NCI-H460 (cell line): ENCODE results near the genes KLRC3, KLRC1 and TAS2R9.

GRCh38 chr12:9122096-9122641 is 6.5 kb upstream of the A2M start:
RAMPAGE:
- cytosol, long total RNA = no peak
- long total RNA = no peak
- nucleus, long total RNA = no peak

RAMPAGE:
- cytosol, long total RNA = no peak
- long total RNA = no peak
- nucleus, long total RNA = no peak
Observed at GRCh38 chr12:9124059-9125185, 8.7 kb upstream of the A2M start.

GRCh38 chr12:9207869-9208086 is 417 bp downstream of the PZP start:
RAMPAGE:
- cytosol, long total RNA = no peak
- long total RNA = no peak
- nucleus, long total RNA = no peak

DNA sequence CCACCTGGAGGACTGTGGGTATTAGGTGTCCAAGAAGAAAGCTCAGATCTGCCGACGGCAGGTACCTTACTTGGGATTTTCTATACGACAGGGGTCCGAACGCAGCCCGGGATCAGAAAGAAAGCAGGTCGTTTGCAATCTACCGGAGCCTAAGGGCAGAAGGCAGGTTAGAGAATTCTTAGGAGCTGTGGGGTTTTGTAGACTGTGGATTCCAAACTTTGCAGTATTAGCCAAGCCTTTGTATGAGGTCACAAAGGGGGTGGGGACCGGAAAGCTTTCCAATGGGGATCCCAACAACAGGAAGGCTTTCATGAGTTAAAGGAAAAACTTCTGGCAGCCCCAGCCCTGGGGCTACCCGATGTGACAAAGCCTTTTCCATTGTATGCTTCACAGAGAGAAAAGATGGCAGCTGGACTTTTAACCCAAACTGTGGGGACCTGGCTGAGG is 199.1 kb upstream of the PZP start:
RAMPAGE:
- cytosol, long total RNA = no peak
- long total RNA = no peak
- nucleus, long total RNA = no peak

DNA sequence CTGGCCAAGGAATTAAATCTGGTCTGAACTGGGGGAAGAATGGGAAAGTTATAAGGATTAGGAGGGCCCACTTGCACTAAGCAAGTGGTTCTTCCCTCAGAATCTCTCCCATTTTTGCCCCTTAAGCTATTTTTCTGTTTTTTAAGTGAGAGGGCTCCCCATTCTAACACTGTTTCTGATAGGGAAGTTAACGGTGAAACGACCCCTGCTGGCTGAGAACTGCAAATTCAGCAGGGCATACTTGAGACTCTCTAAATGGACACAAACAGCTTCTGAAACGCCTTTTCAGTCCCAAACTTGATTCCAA is 38.6 kb downstream of the CLEC2D start:
RAMPAGE:
- cytosol, long total RNA = no peak
- long total RNA = no peak
- nucleus, long total RNA = no peak

RAMPAGE:
- cytosol, long total RNA = no peak
- long total RNA = no peak
- nucleus, long total RNA = no peak
Observed at GRCh38 chr12:9729954-9730350, 30.7 kb downstream of the CD69 start.

DNA sequence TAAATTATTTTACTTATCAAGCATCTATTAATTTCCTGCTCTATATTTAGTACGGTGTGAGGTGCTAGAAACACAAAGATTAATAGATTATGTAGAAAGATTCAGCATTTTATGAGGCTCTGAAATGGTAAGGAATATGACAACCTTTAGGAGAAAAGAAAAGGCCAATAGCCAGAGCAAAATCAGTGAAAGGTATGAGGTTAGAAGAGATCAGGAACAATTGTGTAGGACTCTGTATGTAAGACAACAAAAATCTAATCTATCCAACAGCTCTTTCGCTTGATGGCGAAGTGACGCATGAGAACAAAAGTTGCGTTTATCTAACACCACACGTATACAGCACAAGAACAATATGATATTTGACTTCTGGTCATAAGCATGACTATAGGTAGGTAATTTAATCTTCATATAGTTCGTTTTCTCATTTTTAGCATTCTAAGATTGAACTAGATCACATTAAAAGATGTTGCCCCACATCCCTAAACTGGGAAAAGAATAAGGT is 29.4 kb downstream of the CD69 start:
RAMPAGE:
- cytosol, long total RNA = no peak
- long total RNA = no peak
- nucleus, long total RNA = no peak

DNA sequence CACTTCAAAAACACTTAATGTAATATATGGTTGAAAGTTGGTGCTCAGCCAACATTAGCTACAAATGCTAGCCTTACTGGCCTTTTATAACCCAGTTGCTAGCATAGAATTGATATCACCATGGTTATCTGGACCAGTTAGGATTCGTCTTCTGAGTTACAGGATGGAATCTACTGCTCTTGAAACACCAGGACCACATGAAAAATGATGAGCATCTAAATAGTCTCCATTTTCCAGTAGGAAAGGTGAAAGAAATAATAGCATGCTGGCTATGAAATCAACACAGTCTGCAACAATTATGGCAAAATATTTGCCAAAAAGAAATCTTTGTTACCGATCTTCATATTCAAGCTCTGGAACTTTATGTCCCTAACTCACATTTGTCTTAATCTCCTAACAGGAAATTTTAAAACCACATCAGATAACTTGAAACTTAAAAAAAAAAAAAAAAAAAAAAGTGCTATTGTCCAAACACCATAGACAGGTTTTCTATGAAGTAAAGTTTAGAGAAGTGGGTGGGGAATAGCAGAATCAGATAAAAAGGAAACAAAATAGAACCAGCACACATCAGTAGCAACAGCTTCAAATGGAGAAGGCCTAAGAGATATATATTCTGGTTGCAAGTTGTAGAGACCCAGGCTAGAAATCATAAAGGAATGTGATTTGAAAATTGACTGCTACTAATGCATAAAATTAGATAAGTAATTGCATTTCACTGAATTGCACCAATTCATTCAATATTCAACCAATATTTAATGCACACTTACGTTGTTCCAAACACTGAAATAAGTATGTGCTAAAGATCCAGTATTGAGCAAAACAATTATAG is 12.8 kb upstream of the CD69 start:
RAMPAGE:
- cytosol, long total RNA = no peak
- long total RNA = no peak
- nucleus, long total RNA = no peak

GRCh38 chr12:9852354-9853506 is 16.4 kb downstream of the CLEC2B start:
RAMPAGE:
- cytosol, long total RNA = no peak
- long total RNA = no peak
- nucleus, long total RNA = no peak

RAMPAGE:
- cytosol, long total RNA = no peak
- long total RNA = no peak
- nucleus, long total RNA = no peak
Observed at GRCh38 chr12:10052215-10052925, 21.9 kb downstream of the CLEC9A start.

RAMPAGE:
- cytosol, long total RNA = no peak
- long total RNA = no peak
- nucleus, long total RNA = no peak
Observed at GRCh38 chr12:10067794-10068372, 30.9 kb downstream of the CLEC1A start.

GRCh38 chr12:10167411-10168213 is 4.3 kb downstream of the OLR1 start:
RAMPAGE:
- cytosol, long total RNA = no peak
- long total RNA = no peak
- nucleus, long total RNA = no peak

RAMPAGE:
- cytosol, long total RNA = no peak
- long total RNA = no peak
- nucleus, long total RNA = no peak
Observed at GRCh38 chr12:10243900-10244379, 31.3 kb downstream of the GABARAPL1 start.

DNA sequence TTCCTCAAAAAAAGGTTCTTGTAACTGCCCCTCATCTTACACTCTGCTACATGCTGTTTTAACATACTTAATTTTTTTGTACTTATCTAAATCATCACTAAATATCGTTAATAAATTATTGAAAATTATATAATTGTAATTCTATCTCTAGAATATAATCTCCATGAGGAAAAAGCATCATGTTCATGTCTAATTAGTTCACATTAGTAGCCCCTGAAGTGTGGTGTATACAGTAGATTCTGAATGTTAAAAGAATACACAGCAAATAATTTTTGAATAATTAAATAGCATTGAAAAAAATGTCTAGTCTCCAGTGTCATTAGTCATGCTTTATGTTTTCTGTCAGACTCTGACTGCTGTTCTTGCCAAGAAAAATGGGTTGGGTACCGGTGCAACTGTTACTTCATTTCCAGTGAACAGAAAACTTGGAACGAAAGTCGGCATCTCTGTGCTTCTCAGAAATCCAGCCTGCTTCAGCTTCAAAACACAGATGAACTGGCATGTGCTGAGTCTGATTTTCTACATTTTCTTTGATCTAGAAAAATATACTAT is 3.5 kb downstream of the KLRD1 start:
RAMPAGE:
- cytosol, long total RNA = no peak
- long total RNA = no peak
- nucleus, long total RNA = no peak

DNA sequence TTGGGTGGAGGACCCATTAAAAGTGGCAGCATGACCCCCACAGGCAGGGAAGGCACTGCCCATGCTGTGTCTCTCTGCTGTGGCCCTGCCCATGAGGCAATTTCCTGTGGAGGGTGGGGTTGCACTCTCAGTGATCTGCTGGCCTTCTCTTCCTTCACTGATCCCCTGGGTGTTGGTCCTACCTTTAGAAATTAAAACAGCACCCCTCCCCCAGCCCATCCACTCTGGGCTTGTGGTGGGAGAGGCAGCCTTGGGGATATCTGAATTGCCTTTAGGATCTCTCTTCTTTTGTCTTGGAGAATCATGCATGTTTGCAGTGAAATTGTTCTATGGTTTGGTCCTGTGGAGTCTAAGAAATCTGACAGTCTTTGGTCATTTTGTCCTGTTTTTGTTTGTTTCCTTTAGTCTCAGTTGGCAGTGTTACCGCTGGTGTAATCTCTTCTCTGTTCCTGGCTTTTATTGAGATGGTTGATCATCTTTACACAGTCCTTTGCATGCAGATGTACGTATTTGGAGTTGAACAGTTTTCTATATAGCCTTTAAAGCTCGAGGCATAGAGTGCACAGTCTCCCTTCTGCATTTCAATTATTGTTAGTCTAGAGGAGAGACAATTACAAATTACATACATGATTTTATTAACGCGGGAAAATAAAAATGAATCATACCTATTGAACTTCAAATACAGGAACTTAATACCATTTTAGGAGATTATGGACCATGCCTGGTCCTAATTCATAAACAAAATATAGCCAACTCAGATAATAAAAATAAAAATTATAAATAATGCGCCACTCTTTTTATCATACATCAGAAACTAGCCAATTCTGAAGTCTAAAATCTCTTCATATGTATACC is 17.0 kb downstream of the KLRK1 start:
RAMPAGE:
- cytosol, long total RNA = no peak
- long total RNA = no peak
- nucleus, long total RNA = no peak

DNA sequence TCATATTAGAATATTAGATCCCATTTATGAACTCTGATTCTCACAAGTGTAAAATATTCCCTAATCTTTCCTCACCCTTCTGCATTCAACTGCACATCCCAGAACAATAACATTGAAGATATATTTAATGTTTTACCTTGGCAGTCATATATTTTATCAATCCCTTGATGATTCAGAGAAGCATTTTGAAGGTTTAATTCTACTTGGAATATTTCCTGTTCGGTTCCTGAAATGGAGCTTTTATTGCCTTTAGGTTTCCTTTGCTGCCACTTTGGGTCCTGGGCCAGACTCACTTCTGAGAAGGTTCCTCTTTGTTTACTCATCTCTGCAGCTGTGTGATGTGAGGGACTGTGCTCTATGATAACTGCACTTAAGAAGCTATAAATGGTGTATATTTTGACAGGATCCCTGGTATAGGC is at the start of gene KLRC3:
Gene KLRC3, minus strand, starts transcription at position 368 of the 419 bp plus-strand sequence.
RAMPAGE:
- cytosol, long total RNA = no peak
- long total RNA = no peak
- nucleus, long total RNA = no peak

DNA sequence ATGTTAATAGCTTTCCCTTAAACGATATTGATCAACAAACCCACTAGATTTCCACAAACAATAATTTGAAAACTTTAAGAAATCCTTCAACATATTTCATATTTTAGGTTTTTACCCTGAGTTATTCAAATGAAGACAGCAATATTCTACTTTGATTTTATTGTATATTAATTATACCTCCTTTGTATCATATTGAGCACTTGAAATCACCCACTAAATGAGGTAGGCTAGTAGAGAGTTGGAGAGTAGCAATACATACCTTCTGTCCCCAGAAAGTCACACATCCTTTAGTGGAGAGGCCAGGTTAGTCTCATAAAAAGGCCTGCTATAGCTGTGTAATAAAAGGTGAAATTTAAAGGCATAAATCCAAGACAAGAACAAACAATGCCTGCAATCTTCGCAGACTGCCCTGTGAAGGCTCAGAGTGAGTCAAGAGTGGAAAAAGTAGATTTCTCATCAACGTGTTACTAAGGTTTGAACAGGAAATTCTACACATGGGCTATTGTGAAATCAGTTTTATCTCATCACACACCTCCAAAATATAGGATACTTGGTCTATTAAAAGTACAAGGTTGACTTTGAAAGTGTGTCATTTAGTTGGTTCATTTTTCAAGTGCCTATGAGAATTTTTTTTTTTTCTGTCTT is at the start of gene KLRC1:
Gene KLRC1, minus strand, starts transcription at position 439 of the 645 bp plus-strand sequence.
RAMPAGE:
- cytosol, long total RNA = no peak
- long total RNA = no peak
- nucleus, long total RNA = no peak

GRCh38 chr12:10719296-10720412 is 3.5 kb downstream of the YBX3 start:
RAMPAGE:
- cytosol, long total RNA = no peak
- long total RNA = no peak
- nucleus, long total RNA = no peak

DNA sequence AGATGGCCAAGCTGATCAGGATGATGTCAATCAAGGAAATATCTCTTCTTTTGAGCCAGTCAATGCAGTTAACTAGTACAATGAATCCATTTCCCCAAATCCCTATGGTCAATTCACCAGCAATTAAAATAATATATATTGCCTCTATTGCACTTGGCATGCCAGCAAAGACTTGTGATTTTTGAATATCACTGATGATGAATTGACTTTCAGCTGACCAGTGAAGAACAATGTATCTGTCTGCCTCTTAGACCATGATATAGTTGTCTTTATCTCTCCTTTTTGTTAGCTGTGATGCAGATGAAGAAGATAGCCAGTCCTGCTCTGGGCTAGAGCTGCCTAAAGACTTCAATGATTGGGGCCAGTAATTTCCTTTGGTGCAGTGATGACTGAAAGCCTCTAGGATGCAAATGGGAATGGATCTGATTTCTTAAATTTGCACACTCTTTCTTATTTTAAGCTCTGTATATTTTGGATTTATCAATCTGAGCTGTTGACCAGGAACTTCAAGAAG is at the start of gene TAS2R9:
Gene TAS2R9, minus strand, starts transcription at position 253 of the 514 bp plus-strand sequence.
RAMPAGE:
- cytosol, long total RNA = no peak
- long total RNA = no peak
- nucleus, long total RNA = no peak

GRCh38 chr12:11547802-11548152 is 101.7 kb upstream of the ETV6 start:
RAMPAGE:
- cytosol, long total RNA = no peak
- long total RNA = no peak
- nucleus, long total RNA = no peak